ENCODE measurements around a stretch of chr1.

DNA sequence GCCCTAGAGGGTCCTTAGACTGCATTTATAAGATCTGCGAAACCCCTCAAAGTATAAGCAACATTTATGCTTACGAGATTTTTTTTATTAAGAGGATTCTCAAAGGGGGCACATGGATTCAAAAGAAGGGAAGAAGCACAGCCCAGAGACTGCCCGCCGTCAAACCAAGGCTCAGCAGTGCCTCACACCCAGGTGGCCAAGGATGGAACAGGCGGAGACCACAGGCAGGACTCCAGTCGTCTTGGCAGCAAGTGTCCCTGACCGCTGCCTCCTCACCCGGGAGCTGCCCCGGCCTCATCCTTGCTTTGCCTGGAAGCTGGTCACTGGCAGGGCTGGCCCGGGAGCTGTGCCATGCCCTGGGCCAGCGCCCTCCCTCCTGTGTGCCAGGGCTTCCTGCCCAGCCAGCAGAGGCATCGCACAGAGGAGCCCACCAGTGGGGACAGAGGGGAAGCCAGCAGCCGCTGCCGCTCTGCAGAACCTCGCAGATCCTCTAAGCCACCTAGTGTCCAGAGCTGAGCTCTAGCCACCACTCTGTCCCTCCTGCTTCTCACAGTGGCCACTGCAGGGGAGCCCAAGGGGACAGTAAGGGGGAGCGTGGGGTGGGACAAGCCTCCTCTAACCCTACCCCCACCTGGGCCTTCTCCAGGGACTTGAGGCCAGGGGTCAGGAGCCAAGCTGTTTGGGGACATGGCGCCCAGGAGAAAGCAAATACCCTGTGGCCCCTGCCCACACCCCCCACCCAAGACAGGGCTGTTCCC lies 7.8 kb downstream of the CASZ1 start:
- RRBS, 2 experiments, result 9% methylated on average over 2 of the region's 17 CpGs
CAGE:
- cytosol, long polyA minus RNA, result no peak
- cytosol, long polyA plus RNA, result no peak
- long polyA plus RNA, result no peak
- nucleus, long polyA minus RNA, result no peak
- nucleus, long polyA plus RNA, result no peak

- RRBS, 2 experiments, result no CpG with 5 or more reads among the region's 11 CpGs
CAGE:
- cytosol, long polyA minus RNA, result no peak
- cytosol, long polyA plus RNA, result no peak
- long polyA plus RNA, result no peak
- nucleus, long polyA minus RNA, result start-site peak on the minus strand at chr1:11056585-11056854, 10 reads
- nucleus, long polyA plus RNA, result no peak
Observed at GRCh38 chr1:11056373-11056970, 3.3 kb downstream of the SRM start.

DNA sequence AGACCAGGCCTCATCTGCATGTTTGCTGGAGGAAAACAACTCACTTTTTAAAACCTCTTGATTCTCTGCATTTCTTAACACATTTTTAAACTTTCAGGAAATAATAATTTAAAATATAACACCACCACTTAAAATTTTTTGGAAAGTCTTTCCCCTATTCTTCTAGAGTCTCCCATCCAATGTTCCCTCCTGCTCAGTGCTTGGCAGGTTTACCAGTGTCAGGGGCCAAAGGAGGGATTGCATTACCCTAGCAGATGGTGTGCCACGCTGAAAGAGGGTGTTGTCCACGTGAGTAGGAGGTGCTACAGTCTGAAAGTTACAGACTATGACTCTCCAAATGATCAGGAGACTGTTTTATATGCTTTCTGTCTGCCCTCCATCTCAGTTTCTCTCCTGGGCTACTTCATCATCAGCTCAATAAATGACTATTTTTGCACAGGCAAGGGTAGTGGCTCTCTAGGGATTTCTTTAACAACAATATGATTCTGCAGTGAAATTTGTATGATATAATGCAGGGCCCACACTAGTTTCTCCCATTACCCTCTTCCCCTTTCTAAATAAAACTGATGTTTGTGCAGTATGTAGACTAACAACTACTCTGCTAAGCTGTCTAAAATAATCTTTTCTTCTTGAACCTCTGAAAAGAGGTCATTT lies 31.3 kb upstream of the ANGPTL7 start:
- RRBS, 2 experiments, result no CpG with 5 or more reads among the region's 2 CpGs
CAGE:
- cytosol, long polyA minus RNA, result no peak
- cytosol, long polyA plus RNA, result no peak
- long polyA plus RNA, result no peak
- nucleus, long polyA minus RNA, result no peak
- nucleus, long polyA plus RNA, result no peak

DNA sequence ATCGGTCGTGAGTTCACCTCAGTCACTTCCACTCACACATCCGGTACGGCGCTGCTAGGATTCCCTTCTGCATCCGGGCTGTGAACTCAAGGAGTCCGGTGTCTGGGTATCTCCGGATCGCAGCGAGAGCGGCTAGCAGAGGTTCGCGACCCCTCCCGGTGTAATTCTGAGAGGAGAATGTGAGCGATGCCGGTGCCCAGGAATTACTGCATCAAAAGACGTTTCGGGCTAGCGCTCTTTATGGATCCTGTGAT lies 322 bp upstream of the MTOR start:
- RRBS, 2 experiments, result 2 to 3% methylated on average over 7 of the region's 19 CpGs
CAGE:
- cytosol, long polyA minus RNA, result no peak
- cytosol, long polyA plus RNA, result no peak
- long polyA plus RNA, result no peak
- nucleus, long polyA minus RNA, result no peak
- nucleus, long polyA plus RNA, result no peak

- RRBS, 2 experiments, result no CpG with 5 or more reads among the region's 9 CpGs
CAGE:
- cytosol, long polyA minus RNA, result no peak
- cytosol, long polyA plus RNA, result no peak
- long polyA plus RNA, result no peak
- nucleus, long polyA minus RNA, result no peak
- nucleus, long polyA plus RNA, result no peak
Observed at GRCh38 chr1:11267694-11268215, 5.2 kb upstream of the UBIAD1 start.

DNA sequence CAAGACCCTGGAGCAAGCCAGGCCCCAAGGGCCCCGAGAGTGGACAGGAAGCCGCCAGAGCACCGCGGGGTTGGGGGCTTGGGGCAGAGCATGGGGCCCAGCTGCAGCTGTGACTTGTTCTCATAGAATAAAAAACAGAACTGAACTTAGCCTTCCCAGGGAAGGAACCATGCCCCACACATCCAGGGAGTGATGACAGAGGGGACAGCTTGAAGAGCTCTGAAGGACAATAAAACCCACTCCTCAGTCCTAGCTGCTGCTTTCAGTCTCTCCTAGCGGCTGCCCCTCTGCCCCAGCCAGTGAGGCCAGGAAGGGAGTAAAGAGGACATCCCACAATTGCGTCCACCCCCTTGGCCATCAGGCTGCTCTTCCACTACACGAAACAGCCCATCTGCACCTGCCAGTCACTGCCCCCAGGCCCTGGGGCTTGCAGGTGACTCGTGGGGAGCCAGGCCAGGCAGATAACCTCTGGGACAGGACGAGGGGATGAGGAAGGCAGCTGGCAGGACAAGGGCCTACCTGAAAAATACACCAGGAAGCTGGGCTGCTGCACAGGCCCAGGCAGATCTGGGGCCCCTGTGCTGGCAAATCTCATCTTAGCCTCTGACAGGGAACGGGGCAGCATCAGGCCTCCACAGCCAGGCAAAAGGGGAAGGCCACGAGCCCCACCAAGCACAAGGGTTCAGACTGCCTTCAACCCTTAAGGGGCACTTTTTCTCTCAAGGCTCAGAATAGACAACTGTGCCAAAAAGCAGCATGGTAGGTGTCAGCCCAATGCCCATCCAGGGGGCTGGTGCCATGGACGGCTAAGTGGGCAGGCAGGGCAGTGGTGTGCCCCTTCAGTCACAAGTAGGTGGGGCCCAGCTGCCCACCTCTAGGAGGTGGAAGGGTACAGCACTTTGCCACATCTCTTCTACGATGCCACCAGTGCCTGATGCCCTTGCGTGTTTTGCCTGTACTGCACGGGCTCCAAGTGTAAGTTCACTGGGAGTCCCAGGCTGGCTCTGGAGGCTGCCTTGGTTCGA lies 16.1 kb downstream of the MTHFR start:
- RRBS, 2 experiments, result no CpG with 5 or more reads among the region's 16 CpGs
CAGE:
- cytosol, long polyA minus RNA, result no peak
- cytosol, long polyA plus RNA, result no peak
- long polyA plus RNA, result no peak
- nucleus, long polyA minus RNA, result no peak
- nucleus, long polyA plus RNA, result no peak

DNA sequence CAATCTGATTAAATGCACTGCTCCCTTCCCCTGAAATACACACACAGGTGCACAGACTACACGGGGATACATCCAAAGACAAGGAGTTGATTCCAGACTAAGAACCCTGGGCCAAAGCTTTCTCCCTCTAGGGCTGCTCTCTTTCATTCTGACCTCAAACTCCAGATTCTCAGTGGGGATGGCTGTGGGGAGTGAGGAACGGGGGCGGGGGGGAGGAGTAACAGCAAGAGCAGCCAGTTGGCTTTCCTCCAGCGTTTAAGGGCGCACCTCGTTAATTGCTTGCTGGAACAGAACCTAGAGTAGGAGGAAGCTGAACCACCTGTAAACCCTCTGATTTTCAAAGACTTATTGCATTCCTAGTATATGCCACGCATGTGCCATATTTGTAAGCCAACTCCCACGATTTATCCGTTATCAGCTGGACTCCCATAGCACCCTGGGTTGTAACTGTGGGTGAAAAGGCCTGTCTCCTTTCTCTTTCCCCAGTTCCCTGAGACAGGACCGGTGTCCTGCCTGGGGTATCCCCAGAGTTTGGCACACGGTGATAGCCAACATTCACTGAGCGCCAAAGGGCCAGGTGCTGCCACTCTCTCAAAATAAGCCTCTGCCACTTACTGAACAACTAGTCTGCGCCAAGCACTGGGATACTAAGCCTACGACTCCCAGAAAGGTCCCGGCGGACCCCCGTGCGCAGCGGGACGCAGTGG lies 879 bp downstream of the MTHFR start:
- RRBS, 2 experiments, result under 1 to 1% methylated on average over 6 of the region's 20 CpGs
CAGE:
- cytosol, long polyA minus RNA, result no peak
- cytosol, long polyA plus RNA, result no peak
- long polyA plus RNA, result no peak
- nucleus, long polyA minus RNA, result no peak
- nucleus, long polyA plus RNA, result no peak

- RRBS, 2 experiments, result no CpG with 5 or more reads among the region's 14 CpGs
CAGE:
- cytosol, long polyA minus RNA, result no peak
- cytosol, long polyA plus RNA, result no peak
- long polyA plus RNA, result no peak
- nucleus, long polyA minus RNA, result no peak
- nucleus, long polyA plus RNA, result no peak
Observed at GRCh38 chr1:11833105-11833877, 14.3 kb downstream of the NPPA start.

- RRBS, 2 experiments, result 82% methylated on average over 4 of the region's 29 CpGs; no CpG with 5 or more reads in 1 of the 2 experiments
CAGE:
- cytosol, long polyA minus RNA, result no peak
- cytosol, long polyA plus RNA, result no peak
- long polyA plus RNA, result no peak
- nucleus, long polyA minus RNA, result no peak
- nucleus, long polyA plus RNA, result no peak
Observed at GRCh38 chr1:11886788-11887874, 28.4 kb upstream of the NPPB start.

DNA sequence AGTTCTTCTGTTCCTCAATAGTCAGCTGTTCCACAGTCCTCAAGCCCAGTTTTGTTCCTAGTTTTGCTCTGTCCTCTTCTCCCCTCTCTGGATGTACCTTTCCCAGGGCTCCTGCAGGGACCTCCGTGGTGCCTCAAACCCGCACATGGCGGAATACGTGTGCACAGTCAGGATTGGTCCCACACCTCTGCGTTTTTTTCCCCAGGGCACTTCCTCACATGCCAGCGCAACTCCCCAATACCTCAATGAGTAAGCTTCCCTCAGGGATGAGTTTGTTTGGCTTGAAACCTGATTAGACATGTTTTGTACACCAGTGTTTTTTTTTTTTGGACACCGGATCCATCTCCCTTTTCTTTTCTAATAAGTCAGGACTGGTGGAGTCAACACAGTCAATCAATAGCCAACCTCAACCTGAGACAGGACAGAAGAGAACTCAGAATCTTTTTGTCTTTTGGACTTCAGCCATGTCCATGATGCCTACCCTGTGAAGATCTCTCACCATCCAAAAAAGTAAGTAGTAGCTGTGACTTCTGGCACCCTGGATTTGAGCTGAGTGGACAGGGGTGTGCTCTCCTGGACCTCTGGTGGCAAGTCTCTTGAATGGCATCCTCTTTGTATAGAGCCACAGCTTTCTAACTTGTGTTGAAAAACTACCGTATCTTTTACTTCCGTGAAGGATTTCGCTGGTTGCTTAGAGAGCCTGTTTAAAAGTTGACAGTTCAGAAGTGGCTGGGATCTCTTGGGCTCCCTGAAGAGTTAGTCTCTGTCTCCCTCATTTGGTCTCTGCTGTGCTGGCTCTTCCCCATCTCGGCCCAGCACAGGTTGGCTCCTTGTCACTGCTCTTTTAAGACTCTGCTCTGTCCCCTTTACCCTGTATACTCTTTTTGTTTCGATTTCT lies 1.6 kb downstream of the MFN2 start:
- RRBS, 2 experiments, result no CpG with 5 or more reads among the region's 12 CpGs
CAGE:
- cytosol, long polyA minus RNA, result no peak
- cytosol, long polyA plus RNA, result no peak
- long polyA plus RNA, result no peak
- nucleus, long polyA minus RNA, result no peak
- nucleus, long polyA plus RNA, result no peak

DNA sequence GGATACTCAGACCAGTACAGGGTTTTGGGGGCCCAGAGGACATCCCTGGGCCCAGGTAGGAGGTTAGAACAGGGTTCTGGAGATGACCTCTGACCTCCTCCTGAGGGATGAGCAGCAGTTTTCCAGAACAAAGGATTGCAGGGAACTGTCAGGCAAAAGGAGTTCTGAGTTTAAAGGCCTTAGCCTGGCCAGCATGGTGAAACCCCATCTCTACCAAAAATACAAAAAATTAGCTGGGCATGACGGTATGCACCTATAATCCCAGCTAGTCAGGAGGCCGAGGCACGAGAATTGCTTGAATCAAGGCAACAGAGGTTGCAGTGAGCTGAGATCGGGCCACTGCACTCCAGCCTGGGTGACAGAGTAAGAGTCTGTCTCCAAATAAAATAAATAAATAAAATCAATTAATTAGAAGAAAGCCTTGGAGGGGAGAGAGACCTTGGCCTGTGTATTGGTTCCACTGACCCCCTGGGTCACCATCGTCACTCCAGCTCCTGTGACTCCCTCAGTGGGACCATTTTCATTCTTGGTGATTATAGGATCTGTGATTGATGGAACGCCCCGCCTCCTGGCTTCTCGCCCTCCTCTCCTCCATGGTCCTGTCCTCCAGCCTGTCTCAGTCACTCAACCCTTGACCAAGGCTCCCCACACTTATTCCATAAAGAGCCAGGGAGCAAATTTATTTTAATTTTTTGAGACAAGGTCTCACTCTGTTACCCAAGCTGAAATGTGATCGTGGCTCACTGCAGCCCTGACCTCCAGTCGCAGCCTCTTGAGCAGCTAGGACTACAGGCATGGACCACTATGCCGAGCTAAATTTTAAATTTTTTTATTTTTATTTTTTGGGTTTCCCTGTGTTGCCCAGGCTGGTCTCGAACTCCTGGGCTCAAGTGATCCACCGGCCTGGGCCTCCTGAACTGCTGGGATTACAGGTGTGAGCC lies 20.0 kb upstream of the VPS13D start:
- RRBS, 2 experiments, result no CpG with 5 or more reads among the region's 13 CpGs
CAGE:
- cytosol, long polyA minus RNA, result no peak
- cytosol, long polyA plus RNA, result no peak
- long polyA plus RNA, result no peak
- nucleus, long polyA minus RNA, result no peak
- nucleus, long polyA plus RNA, result no peak

- RRBS, 2 experiments, result no CpG with 5 or more reads among the region's 3 CpGs
CAGE:
- cytosol, long polyA minus RNA, result no peak
- cytosol, long polyA plus RNA, result no peak
- long polyA plus RNA, result no peak
- nucleus, long polyA minus RNA, result no peak
- nucleus, long polyA plus RNA, result no peak
Observed at GRCh38 chr1:12455170-12455679, 162.8 kb downstream of the DHRS3 start.

GRCh38 chr1:12461298-12461903 lies 156.6 kb downstream of the DHRS3 start:
- RRBS, 2 experiments, result no CpG with 5 or more reads among the region's 6 CpGs
CAGE:
- cytosol, long polyA minus RNA, result no peak
- cytosol, long polyA plus RNA, result no peak
- long polyA plus RNA, result no peak
- nucleus, long polyA minus RNA, result no peak
- nucleus, long polyA plus RNA, result no peak

GRCh38 chr1:12472765-12473201 lies 145.2 kb downstream of the DHRS3 start:
- RRBS, 2 experiments, result no CpG with 5 or more reads among the region's 4 CpGs
CAGE:
- cytosol, long polyA minus RNA, result no peak
- cytosol, long polyA plus RNA, result no peak
- long polyA plus RNA, result no peak
- nucleus, long polyA minus RNA, result no peak
- nucleus, long polyA plus RNA, result no peak

- RRBS, 2 experiments, result no CpG with 5 or more reads among the region's 34 CpGs
CAGE:
- cytosol, long polyA minus RNA, result no peak
- cytosol, long polyA plus RNA, result no peak
- long polyA plus RNA, result no peak
- nucleus, long polyA minus RNA, result no peak
- nucleus, long polyA plus RNA, result no peak
Observed at GRCh38 chr1:12477626-12479012, 139.9 kb downstream of the DHRS3 start.

DNA sequence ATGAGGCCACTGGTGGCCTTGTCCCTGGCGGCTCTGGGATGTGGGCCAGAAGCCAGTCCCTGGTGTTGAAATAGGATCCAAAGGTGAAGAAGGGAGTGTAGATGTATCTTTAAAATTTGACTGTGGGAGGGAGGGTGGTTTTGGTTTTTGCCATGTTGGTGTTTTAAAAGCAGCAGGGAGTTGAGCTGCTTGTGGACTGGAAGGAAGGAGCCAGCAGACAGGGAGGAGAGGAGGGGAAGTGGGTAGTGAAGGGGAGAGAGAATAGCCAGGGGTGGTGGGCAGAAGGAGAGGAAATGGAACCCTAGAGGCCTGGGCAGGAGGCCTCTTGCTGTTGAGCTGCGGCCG lies 92.5 kb downstream of the DHRS3 start:
- RRBS, 2 experiments, result no CpG with 5 or more reads among the region's 3 CpGs
CAGE:
- cytosol, long polyA minus RNA, result no peak
- cytosol, long polyA plus RNA, result no peak
- long polyA plus RNA, result start-site peak on the plus strand centred at position 92 of the sequence, 206 bp wide, 56 and 35 reads in 2 replicates
- nucleus, long polyA minus RNA, result no peak
- nucleus, long polyA plus RNA, result start-site peak on the plus strand centred at position 128 of the sequence, 183 bp wide, 28 and 102 reads in 2 replicates

DNA sequence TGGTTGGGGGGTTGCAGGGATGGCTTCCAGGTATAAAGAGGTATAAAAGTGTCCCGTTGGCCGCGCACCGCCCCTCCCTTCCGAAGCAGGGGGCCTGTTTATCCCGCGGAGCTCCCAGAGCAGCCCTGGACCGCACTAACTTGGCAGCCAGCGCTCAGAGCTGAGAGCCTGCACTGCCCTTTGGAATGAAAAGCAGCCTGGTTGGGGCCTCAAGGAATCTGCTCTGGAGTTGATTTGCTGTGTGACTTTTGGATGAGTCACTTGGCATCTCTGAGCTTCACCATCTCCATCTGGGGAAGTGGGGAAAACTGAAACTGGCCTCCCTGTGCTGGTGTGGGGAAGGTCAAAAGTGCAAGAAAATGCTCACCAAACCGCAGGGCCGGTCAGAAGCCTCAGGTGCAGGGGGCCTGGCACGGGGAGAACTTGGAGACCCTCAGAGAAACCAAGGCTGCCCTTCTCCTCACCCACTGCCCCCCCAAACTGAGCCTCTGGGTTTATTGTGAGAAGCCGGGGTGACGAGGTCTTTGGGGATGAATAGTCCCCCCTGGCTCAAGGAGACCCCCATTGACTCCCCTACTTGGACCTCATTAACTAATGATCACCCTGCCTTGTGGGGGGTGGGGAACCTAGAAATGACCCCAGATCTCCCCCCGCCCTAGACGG lies 21.4 kb downstream of the DHRS3 start:
- RRBS, 2 experiments, result no CpG with 5 or more reads among the region's 16 CpGs
CAGE:
- cytosol, long polyA minus RNA, result no peak
- cytosol, long polyA plus RNA, result no peak
- long polyA plus RNA, result no peak
- nucleus, long polyA minus RNA, result no peak
- nucleus, long polyA plus RNA, result no peak

- RRBS, 2 experiments, result no CpG with 5 or more reads among the region's 9 CpGs
CAGE:
- cytosol, long polyA minus RNA, result no peak
- cytosol, long polyA plus RNA, result no peak
- long polyA plus RNA, result no peak
- nucleus, long polyA minus RNA, result no peak
- nucleus, long polyA plus RNA, result no peak
Observed at GRCh38 chr1:12600346-12600887, 17.6 kb downstream of the DHRS3 start.

DNA sequence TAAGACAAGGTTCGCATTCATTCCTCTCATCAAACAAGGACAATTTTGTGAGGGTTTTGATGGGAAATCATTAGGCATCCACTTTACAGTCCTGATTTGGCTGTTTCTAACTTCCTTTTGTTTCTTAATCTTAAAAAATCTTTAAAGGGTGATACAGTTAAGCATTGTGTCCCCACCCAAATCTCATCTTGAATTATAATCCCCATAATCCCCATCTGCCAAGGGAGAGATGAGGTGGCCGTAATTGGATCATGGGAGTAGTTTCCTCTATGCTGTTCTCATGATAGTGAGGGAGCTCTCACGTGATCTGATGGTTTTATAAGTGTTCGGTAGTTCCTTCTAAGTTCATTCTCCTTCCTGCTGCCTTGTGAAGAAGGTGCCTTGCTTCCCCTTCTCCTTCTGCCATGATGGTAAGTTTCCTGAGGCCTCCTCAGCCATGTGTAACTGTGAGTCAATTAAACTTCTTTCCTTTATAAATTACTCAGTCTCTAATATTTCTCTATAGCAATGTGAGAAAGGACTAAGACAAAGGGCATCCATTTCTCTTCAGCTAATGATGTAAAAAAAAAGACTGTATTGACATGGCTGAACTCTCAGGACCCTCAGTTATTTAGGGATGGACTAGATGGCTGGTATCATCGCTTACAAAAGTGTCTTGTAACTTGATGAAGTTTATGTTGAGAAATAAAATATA lies 10.7 kb downstream of the DHRS3 start:
- RRBS, 2 experiments, result no CpG with 5 or more reads among the region's 5 CpGs
CAGE:
- cytosol, long polyA minus RNA, result no peak
- cytosol, long polyA plus RNA, result no peak
- long polyA plus RNA, result no peak
- nucleus, long polyA minus RNA, result no peak
- nucleus, long polyA plus RNA, result no peak

DNA sequence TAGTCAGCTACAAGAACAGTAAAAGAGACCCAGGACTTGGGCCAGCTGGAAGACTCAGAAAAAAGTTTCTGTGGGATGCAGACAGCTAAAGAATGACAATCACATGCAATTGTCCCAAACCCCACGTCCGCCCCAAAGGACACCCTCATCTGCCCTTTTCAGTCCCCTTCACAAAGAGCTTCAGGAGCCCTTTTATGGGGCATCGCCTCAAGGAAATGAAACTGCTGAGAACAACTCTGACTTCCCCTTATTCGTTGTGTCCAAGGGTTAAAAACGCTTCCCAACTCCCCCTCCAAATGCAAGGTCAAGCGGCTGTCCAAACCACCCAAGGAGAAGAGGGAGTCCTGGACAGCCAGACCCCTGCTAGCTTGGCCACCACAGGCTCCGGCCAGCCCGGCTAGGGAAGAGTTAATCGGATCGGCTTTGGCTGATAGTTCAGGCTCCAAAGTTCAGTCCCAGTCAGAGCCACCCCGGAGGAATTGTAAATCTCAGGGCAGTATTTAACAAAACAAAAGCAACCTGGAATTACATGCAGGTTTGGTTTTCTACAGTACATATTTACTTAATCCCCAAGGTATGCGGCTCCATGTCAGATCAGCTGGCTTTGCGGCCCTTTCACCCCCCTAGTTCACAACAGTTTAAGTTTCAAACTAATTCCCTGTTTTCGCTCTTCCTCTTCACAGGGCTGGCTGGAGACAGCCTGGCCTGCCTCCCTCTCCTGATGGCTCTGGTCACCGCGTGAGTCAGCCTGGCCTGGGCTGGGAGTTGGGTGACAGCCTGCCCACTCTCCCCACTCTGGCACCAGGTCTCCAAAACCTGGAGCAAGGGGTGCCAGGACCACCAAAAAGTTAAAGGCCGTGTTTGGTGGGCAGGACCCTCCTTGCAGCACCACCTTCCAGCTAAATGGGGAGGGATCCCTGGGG lies 2.2 kb downstream of the DHRS3 start:
- RRBS, 2 experiments, result under 1 to 1% methylated on average over 4 of the region's 17 CpGs
CAGE:
- cytosol, long polyA minus RNA, result no peak
- cytosol, long polyA plus RNA, result no peak
- long polyA plus RNA, result no peak
- nucleus, long polyA minus RNA, result no peak
- nucleus, long polyA plus RNA, result no peak

Data from HepG2 (cell line).